GM12878 (cell line): Measurements from ENCODE around the genes USP17L24 and WDR1.

- RAMPAGE, long total RNA: no peak
- RRBS, 2 experiments: no CpG with 5 or more reads among the region's 17 CpGs
CAGE:
- cytosol, long polyA minus RNA: no peak
- cytosol, long polyA plus RNA: no peak
- long polyA plus RNA: no peak
- nucleolus, long total RNA: no peak
- nucleus, long polyA plus RNA: no peak
- nucleus, long total RNA: no peak
These were observed 37.9 kb downstream of the ACOX3 start for GRCh38 chr4:8402546-8403141.

DNA sequence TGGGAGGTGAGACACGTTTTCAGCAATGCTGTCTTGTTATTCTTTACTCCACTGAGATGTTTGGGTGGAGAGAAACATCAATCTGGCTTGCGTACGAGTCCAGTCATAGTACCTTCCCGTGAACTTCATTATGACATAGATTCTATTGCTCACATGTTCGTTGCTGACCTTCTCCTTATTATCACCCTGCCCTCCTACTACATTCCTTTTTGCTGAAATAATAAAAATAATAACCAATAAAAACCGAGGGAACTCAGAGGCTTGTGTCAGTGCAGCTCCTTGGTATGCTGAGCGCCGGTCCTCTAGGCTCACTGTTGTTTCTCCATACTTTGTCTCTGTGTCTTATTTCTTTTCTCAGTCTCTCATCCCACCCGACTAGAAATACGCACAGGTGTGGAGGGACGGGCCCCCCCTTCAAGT is 84.5 kb upstream of the HMX1 start:
- RAMPAGE, long total RNA: no peak
- RRBS, 2 experiments: no CpG with 5 or more reads among the region's 11 CpGs
CAGE:
- cytosol, long polyA minus RNA: no peak
- cytosol, long polyA plus RNA: no peak
- long polyA plus RNA: no peak
- nucleolus, long total RNA: no peak
- nucleus, long polyA plus RNA: no peak
- nucleus, long total RNA: no peak

DNA sequence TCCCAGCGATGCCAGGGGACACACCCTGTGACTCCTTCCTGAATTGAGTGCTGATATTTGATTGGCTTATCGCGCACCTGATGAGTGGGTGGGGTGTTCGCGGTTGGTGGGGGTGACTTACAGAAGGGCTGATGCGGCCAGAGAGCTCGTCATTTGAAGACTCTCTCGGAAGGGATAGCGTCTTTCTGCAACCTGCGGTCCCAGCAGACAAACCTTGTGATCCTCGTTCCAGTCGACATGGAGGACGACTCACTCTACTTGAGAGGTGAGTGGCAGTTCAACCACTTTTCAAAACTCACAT is at the start of gene USP17L24:
TSS of gene USP17L24 (plus strand) at position 238 of the 301 bp plus-strand sequence.
- RAMPAGE, long total RNA: no peak
- RRBS, 2 experiments: no CpG with 5 or more reads among the region's 13 CpGs
CAGE:
- cytosol, long polyA minus RNA: no peak
- cytosol, long polyA plus RNA: no peak
- long polyA plus RNA: no peak
- nucleolus, long total RNA: no peak
- nucleus, long polyA plus RNA: no peak
- nucleus, long total RNA: no peak

DNA sequence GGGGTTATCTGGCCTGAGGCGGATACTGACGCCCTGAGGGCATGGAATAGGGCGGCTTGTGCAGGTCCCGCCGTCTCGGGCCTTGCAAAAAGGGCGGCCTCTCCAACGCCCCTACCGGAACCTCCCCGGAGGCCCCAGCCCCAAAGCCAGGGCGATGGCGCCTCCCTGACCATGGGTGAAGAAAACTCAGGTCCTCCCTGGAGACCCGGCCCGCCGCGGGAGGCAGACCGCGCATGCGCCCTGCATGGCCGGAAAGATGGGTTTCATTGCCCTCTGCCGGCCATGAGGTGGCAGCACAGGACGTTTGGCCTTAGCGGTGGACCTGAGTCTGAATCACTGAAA is 18.2 kb downstream of the USP17L30 start:
- RAMPAGE, long total RNA: no peak
- RRBS, 2 experiments: no CpG with 5 or more reads among the region's 23 CpGs
CAGE:
- cytosol, long polyA minus RNA: no peak
- cytosol, long polyA plus RNA: no peak
- long polyA plus RNA: no peak
- nucleolus, long total RNA: no peak
- nucleus, long polyA plus RNA: no peak
- nucleus, long total RNA: no peak

DNA sequence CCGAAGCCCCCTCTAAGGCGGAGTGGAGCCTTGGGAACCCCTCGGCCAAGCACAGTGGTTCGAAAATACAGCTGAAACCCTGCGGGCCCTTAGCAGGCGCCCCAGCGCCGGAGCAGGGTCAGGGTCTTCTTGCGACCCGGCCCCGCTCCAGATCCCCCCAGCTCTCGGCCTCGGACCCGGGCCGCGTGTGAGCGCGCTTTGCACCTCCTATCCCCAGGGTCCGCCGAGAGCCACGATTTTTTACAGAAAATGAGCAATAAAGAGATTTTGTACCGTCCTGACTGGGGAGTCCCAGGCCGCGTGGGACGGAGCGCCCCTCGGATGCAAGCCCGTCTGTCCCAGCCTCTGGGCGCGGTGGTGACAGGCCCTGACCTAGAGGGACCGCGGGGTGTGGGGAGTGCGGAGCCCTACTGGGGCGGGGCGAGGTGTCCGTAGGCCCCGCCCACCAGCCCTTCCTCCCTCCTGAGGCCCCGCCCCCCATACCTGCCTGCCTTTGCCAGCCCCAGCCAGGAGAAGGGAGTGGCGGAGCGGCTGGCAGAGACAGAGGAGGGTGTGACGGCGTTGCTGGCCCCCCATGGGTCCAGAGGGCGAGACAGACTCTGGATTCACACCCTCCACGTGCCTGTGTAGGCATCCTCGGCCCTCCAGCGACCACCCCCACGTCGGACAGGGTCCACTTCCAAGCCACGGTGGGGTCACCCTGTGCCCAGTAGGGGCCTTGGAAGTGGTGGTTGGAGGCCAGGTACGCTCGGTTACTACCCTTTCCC is 54.2 kb downstream of the DEFB131A start:
- RAMPAGE, long total RNA: no peak
- RRBS, 2 experiments: no CpG with 5 or more reads among the region's 51 CpGs
CAGE:
- cytosol, long polyA minus RNA: no peak
- cytosol, long polyA plus RNA: no peak
- long polyA plus RNA: no peak
- nucleolus, long total RNA: no peak
- nucleus, long polyA plus RNA: no peak
- nucleus, long total RNA: no peak

GRCh38 chr4:9691233-9692259 is 89.9 kb upstream of the DRD5 start:
- RAMPAGE, long total RNA: no peak
- RRBS, 2 experiments: 3% methylated on average over 9 of the region's 61 CpGs; no CpG with 5 or more reads in 1 of the 2 experiments
CAGE:
- cytosol, long polyA minus RNA: no peak
- cytosol, long polyA plus RNA: no peak
- long polyA plus RNA: no peak
- nucleolus, long total RNA: no peak
- nucleus, long polyA plus RNA: no peak
- nucleus, long total RNA: no peak

DNA sequence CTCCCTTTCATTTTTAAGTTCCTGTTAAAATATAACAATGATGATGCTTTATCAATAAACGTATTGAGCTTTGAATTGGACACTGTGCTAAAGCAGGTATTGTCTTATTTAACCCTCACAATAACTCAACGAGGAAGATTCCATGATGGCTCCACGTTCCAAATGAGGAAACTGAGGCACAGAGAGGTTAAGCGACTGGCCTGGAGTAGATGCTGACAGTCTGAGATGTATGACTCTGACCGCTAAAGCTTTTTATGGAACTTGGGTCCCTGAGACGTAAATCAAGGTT is 36.0 kb upstream of the SLC2A9 start:
- RAMPAGE, long total RNA: no peak
- RRBS, 2 experiments: no CpG with 5 or more reads among the region's 6 CpGs
CAGE:
- cytosol, long polyA minus RNA: no peak
- cytosol, long polyA plus RNA: no peak
- long polyA plus RNA: no peak
- nucleolus, long total RNA: no peak
- nucleus, long polyA plus RNA: no peak
- nucleus, long total RNA: no peak

DNA sequence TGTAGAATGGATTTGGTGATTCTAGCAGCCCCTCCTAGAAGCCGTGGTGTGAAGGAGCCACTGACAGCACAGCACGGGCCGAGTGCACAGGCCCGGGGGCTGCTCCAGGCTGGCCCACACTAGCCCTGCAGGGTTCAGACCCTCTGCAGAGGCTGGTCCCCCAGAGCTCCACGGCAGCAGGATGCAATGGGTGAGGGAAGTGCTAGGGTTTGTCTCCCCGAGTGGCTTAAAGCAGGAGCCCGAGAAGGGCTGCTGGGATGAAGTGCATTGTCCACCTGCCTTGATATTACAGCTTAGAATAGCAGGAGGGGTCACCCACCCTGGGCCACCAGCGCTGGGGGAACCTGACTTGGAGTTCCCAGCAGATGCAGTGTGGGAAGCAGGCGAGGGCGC is 30.1 kb downstream of the WDR1 start:
- RAMPAGE, long total RNA: no peak
- RRBS, 2 experiments: no CpG with 5 or more reads among the region's 10 CpGs
CAGE:
- cytosol, long polyA minus RNA: no peak
- cytosol, long polyA plus RNA: no peak
- long polyA plus RNA: no peak
- nucleolus, long total RNA: no peak
- nucleus, long polyA plus RNA: no peak
- nucleus, long total RNA: no peak

- RAMPAGE, long total RNA: no peak
- RRBS, 2 experiments: 96 to 98% methylated on average over 4 of the region's 28 CpGs
CAGE:
- cytosol, long polyA minus RNA: no peak
- cytosol, long polyA plus RNA: no peak
- long polyA plus RNA: no peak
- nucleolus, long total RNA: no peak
- nucleus, long polyA plus RNA: no peak
- nucleus, long total RNA: no peak
These were observed 28.3 kb downstream of the WDR1 start for GRCh38 chr4:10087982-10088931.

- RAMPAGE, long total RNA: start-site peak on the minus strand at chr4:10116736-10116831, 5,988 and 5,204 reads in 2 replicates
- RRBS, 2 experiments: under 1 to 1% methylated on average over 50 to 65 of the region's 79 CpGs
CAGE:
- cytosol, long polyA minus RNA: start-site peak on the minus strand at chr4:10116726-10116794, 270 reads
- cytosol, long polyA plus RNA: start-site peak on the minus strand at chr4:10116733-10116835, 273 and 328 reads in 2 replicates
- long polyA plus RNA: start-site peak on the minus strand at chr4:10116669-10116763, 106 and 111 reads in 2 replicates
- nucleolus, long total RNA: no peak
- nucleus, long polyA plus RNA: no peak
- nucleus, long total RNA: no peak
These were observed at the start of gene WDR1 for GRCh38 chr4:10116502-10116989. Gene WDR1, minus strand, starts transcription at chr4:10116799.

GRCh38 chr4:10160296-10160551 is 43.6 kb upstream of the WDR1 start:
- RAMPAGE, long total RNA: no peak
- RRBS, 2 experiments: no CpG with 5 or more reads among the region's 5 CpGs
CAGE:
- cytosol, long polyA minus RNA: no peak
- cytosol, long polyA plus RNA: no peak
- long polyA plus RNA: no peak
- nucleolus, long total RNA: no peak
- nucleus, long polyA plus RNA: no peak
- nucleus, long total RNA: no peak

DNA sequence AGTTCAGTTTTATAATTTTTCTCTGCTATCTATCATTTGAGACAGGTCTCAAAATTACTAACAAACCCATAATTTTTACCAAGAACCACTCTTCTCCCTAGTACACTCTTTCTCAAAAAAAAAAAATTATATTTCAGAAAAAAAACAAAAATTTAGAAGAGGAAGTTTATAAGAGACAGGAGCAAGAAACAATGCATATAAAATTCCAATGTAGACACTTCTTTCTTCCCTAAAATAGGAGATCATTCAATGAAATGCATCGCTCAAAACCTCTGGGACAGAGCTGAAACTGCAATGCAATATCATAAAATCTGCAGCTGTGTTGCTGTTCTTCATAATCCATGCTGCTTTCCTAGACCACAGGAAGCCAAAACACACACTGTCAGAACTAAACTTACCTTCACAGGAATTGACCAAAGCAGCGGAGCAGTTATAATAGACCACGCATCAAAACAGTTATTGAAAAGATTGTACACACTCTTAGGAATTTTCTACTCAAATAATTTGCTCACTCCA is 24.5 kb downstream of the RAB28 start:
- RAMPAGE, long total RNA: no peak
- RRBS, 2 experiments: no CpG with 5 or more reads among the region's 3 CpGs
CAGE:
- cytosol, long polyA minus RNA: no peak
- cytosol, long polyA plus RNA: no peak
- long polyA plus RNA: no peak
- nucleolus, long total RNA: no peak
- nucleus, long polyA plus RNA: no peak
- nucleus, long total RNA: no peak

GRCh38 chr4:13918841-13919584 is 291.5 kb upstream of the BOD1L1 start:
- RAMPAGE, long total RNA: no peak
- RRBS, 2 experiments: no CpG with 5 or more reads among the region's 9 CpGs
CAGE:
- cytosol, long polyA minus RNA: no peak
- cytosol, long polyA plus RNA: no peak
- long polyA plus RNA: no peak
- nucleolus, long total RNA: no peak
- nucleus, long polyA plus RNA: no peak
- nucleus, long total RNA: no peak

DNA sequence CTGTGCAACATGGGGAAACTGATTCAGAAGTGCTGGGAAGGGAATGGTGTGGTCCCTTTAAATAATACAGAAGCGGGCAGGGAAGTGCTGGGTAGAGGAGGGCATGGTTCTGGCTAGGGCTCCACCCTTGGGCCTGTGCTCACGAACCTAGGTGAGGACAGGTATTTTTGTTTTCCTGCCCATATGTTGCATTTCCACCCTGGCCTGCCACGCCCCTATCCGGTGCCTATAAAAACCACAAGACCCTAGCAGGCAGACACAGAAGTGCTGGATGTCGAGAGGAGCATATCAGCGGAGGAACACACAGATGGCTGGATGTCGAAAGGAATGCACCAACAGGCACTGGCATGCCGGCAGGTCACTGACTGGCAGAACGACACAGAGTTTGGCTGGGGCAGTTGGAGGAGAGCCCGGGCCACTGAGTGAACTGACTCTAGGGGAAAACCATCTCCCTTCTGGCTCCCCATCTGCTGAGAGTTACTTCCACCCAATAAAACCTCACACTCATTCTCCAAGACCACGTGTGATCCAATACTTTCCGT is 316.6 kb upstream of the BOD1L1 start:
- RAMPAGE, long total RNA: no peak
- RRBS, 2 experiments: 42 to 65% methylated on average over 2 of the region's 12 CpGs
CAGE:
- cytosol, long polyA minus RNA: no peak
- cytosol, long polyA plus RNA: no peak
- long polyA plus RNA: no peak
- nucleolus, long total RNA: no peak
- nucleus, long polyA plus RNA: no peak
- nucleus, long total RNA: no peak

GRCh38 chr4:14030436-14030796 is 402.9 kb upstream of the BOD1L1 start:
- RAMPAGE, long total RNA: no peak
- RRBS, 2 experiments: no CpG with 5 or more reads among the region's 4 CpGs
CAGE:
- cytosol, long polyA minus RNA: no peak
- cytosol, long polyA plus RNA: no peak
- long polyA plus RNA: no peak
- nucleolus, long total RNA: no peak
- nucleus, long polyA plus RNA: no peak
- nucleus, long total RNA: no peak

GRCh38 chr4:14856130-14856882 is 146.0 kb upstream of the CPEB2 start:
- RAMPAGE, long total RNA: no peak
- RRBS, 2 experiments: no CpG with 5 or more reads among the region's 5 CpGs
CAGE:
- cytosol, long polyA minus RNA: no peak
- cytosol, long polyA plus RNA: no peak
- long polyA plus RNA: no peak
- nucleolus, long total RNA: no peak
- nucleus, long polyA plus RNA: no peak
- nucleus, long total RNA: no peak

DNA sequence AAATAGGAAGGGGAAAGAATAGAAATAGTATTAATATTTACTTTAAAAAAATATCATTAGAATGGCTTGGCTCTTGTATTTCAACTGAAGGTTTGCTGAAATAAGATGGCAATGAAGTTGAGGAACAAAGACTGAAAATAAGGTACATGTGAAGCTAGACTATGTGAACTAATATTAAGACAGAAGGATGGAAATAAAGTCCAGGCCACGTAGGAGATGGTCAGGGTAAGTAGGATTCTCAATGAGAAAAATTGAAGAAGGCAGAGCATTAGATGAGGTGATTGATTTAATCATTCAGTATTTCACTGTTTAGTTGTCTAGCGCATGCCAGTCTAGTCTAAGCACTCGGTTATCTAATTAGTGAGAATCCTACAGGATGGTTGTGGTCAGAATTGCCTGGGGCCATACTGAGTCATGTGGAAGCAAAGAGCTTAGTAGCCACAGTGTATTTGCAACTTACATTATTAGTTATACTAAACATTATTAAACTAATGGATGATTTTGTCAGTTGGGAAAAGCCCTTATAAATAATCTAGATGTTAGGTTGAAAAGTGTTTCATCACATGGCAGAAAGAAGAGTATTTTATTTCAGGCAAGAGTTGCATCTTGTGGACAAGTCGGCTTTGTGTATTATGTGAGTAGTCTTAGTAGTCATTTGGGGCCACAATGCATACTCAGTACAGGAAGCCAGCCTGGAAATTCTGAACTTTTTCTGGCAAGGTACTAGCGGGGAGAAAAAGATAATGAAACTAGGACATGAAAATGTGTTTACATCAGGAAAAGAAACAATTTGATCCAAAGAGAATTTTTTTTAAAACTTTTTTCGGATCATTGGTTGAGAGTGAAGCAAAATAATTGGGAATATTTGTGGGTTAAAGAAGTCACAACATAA is 31.8 kb downstream of the CPEB2 start:
- RAMPAGE, long total RNA: no peak
- RRBS, 2 experiments: no CpG with 5 or more reads among the region's 6 CpGs
CAGE:
- cytosol, long polyA minus RNA: no peak
- cytosol, long polyA plus RNA: no peak
- long polyA plus RNA: no peak
- nucleolus, long total RNA: no peak
- nucleus, long polyA plus RNA: no peak
- nucleus, long total RNA: no peak

GRCh38 chr4:15067280-15068339 is 65.3 kb downstream of the CPEB2 start:
- RAMPAGE, long total RNA: no peak
- RRBS, 2 experiments: no CpG with 5 or more reads among the region's 4 CpGs
CAGE:
- cytosol, long polyA minus RNA: start-site peak on the plus strand at chr4:15067711-15067717, 29 reads; start-site peak on the plus strand at chr4:15067833-15067839, 33 reads
- cytosol, long polyA plus RNA: no peak
- long polyA plus RNA: no peak
- nucleolus, long total RNA: no peak
- nucleus, long polyA plus RNA: no peak
- nucleus, long total RNA: no peak

- RAMPAGE, long total RNA: no peak
- RRBS, 2 experiments: no CpG with 5 or more reads among the region's 27 CpGs
CAGE:
- cytosol, long polyA minus RNA: no peak
- cytosol, long polyA plus RNA: no peak
- long polyA plus RNA: no peak
- nucleolus, long total RNA: no peak
- nucleus, long polyA plus RNA: no peak
- nucleus, long total RNA: no peak
These were observed 53.5 kb upstream of the C1QTNF7 start for GRCh38 chr4:15374014-15375145.

DNA sequence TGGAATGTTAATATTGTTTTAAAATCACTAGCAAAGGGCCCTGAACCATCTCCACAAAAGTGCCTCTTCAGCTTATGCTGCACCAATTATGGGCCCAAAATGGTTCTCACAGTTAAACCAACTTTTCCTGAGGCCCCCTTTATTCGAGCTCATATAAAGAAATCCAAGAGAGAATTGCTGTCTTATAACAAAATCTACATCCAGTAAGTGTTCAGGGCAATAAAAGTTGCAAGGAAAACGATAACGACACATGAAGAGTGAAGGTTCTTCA is 885 bp downstream of the FBXL5 start:
- RAMPAGE, long total RNA: no peak
- RRBS, 2 experiments: no CpG with 5 or more reads among the region's 3 CpGs
CAGE:
- cytosol, long polyA minus RNA: no peak
- cytosol, long polyA plus RNA: no peak
- long polyA plus RNA: no peak
- nucleolus, long total RNA: no peak
- nucleus, long polyA plus RNA: no peak
- nucleus, long total RNA: no peak